Skeletal muscle satellite cell (primary cell): Measurements from ENCODE around the genes ADARB1, POFUT2, COL18A1 and SLC19A1.

DNA sequence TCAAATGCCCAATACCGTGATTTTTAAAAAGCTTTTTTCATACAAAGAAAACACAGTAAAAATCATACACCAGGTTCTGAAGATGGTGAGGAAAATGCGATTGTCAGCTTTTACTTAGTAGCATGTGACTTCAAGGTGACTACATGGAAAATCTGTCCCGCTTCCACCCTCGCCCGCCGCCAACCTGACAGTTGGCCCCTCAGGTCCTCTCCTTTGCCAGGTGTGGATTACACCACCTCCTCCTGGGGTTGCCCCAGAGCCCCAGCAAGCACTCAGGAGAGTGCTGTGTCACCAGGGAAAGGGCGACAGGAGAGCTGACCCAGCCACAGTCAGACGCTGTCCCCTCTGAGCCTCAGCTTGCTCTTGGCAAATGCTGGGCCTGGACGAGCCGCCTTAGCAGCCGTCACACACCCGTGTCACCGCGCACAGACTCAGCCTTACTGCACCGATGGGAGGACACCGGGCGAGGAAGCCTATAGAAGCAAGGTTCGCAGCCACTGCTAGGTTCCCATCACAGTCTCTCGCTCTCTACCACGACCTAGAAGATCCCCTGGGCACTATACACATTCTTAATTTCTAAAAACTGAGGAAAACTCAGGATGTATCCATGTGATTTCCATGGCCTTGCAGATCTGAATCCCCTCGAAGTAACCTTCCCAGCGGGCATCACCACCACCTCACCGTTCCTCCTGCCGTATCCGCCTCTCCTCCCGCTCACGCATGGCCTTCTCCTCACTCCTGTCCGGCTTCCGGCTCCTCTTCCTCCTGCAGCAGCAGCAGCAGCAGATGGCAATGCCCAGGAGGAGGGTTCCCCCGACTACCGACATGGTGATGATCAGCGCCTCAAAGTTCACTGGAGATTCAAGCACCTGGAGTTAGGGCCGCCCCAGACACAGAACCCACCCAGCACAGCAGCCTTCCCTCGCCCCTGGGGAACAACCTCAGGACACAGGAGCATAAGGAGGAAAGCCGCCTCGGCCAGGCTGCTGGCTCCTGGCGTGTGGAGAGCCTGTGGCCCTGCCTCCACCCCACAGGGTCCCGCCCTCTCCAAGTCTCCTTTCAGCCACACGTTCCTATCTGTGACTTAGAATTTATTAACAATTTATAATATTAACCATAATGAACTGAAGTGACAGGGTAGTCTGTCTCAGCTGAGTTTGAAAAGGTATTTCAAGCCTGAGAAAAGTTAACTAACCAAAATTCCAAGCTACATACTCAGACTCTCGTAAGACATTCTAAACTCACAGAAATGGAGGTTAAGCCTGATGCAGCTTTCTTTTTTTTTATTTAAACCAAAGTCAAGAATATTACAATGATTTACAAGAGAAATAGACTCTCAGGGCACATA lies 17.5 kb downstream of the PTTG1IP start:
- CAGE, long polyA plus RNA: no peak

- CAGE, long polyA plus RNA: no peak
Observed at GRCh38 chr21:44871868-44872450, 1.5 kb downstream of the PTTG1IP start.

DNA sequence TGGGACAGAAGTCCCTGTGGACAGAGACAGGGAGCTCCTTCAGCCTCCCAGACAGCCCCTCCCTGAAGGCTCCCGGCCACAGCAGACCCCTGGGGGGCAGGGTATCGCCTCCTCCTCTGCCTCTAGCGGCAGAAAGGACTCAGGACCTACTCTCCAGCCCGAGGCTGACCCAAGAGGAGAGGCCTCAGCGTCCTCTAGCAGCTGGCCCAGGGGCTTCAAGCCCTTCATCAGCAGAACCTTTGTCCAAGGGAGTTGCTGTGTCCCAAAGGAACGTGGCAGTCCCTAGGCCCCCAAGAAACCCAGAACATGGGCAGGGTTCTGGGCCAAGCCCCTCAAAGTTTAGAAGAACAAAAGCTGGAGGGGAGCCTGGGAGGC lies 13.5 kb downstream of the ITGB2 start:
- CAGE, long polyA plus RNA: no peak

DNA sequence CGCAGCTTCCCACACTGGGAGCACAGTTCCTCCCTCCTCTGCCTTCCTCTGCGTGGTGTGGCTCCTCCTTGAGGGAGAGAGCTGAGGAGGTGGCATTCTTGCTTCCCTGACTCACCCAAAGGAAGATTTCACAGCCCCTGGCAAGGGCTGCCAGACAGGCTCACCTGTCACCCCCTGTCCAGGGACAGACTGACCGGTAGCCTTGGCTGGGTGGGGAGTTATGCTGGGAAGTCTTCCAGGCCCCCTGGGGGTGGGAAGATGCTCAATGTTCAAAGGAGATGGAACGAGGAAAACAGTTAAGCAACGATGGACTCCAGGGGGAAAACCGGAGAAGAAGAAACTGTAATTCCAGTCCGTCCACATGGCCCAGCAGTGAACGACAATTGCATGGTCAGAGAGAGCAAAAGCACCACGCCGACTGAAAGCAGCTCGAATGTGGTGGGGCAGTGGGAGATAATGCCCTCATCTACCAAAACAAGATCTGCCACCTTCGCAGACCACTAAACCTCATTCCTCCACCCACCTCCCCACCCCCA lies 7.4 kb upstream of the ITGB2 start:
- CAGE, long polyA plus RNA: no peak

- CAGE, long polyA plus RNA: no peak
Observed at GRCh38 chr21:44989444-44989981, 49.7 kb downstream of the SLX9 start.

- CAGE, long polyA plus RNA: no peak
Observed at GRCh38 chr21:44994551-44995168, 54.8 kb downstream of the SLX9 start.

DNA sequence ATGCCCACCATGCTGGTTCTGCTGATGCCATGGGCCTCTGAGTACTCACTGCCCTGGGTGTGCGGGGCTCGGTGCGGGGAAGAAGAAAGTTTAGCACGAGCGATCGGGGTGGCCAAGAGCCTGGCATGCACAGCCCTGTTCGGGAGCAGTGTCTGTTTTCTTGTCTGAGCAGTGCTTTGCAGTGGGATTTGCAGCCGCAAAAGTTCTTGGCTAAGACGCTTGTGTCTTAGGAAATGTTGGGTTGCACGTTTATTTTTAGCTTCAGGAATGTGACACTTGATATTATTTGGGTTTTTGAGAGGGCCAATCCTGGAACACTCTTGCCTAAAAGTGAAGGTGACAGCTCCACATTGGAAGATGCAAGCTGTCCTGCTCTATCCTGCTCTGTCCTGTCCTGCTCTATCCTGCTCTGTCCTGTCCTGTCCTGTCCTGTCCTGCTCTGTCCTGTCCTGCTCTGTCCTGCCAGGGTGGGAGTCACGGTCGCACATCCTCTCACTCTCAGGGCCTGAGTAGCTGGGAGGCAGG lies 40.2 kb upstream of the ADARB1 start:
- CAGE, long polyA plus RNA: no peak

DNA sequence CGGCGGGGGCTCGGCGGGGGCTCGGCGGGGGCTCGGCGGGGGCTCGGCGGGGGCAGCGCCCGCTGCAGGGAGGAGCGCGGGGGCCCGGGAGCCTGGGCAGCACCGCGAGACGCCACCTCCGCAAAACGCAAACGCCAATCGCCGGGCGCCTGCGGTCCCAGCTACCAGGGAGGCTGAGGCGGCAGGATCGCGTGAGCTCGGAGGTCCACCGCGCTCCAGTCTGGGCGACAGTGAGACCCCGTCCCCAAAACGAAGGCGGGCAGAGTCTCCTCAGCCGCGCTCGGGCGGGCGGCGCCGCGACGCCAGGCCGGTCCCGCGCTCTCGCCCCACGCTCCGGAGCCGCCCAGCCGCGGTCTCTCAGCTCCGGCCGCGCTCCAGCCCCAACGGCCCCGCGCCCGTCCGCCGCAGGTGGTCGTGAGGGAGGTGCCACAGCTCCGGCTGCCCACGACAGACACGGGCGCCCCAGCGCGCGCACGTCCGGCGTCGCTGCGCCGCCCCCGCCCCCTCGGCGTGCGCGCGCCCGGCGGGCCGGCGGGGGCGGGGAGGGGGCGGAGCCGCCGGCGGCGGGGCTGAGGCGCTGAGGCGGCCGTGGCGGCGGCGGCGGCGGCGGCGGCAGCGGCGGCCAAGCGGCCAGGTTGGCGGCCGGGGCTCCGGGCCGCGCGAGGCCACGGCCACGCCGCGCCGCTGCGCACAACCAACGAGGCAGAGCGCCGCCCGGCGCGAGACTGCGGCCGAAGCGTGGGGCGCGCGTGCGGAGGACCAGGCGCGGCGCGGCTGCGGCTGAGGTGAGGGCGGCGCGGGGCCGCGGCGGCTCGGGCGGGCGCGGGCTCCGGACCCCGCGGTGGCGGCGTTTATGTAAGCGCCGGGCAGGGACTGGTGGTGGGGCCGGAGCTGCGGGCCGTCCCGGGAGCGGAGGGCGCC lies at the start of gene ADARB1:
TSS of gene ADARB1 (plus strand) at position 572 of the 921 bp plus-strand sequence.
- CAGE, long polyA plus RNA: no peak

GRCh38 chr21:45276926-45277488 lies 10.7 kb downstream of the POFUT2 start:
- CAGE, long polyA plus RNA: no peak

GRCh38 chr21:45287592-45288219 lies at the start of gene POFUT2:
TSS of gene POFUT2 (minus strand) at chr21:45287895.
- CAGE, long polyA plus RNA: no peak

- CAGE, long polyA plus RNA: no peak
Observed at GRCh38 chr21:45309062-45309960, 21.6 kb upstream of the POFUT2 start.

- CAGE, long polyA plus RNA: no peak
Observed at GRCh38 chr21:45323478-45324188, 35.9 kb upstream of the POFUT2 start.

DNA sequence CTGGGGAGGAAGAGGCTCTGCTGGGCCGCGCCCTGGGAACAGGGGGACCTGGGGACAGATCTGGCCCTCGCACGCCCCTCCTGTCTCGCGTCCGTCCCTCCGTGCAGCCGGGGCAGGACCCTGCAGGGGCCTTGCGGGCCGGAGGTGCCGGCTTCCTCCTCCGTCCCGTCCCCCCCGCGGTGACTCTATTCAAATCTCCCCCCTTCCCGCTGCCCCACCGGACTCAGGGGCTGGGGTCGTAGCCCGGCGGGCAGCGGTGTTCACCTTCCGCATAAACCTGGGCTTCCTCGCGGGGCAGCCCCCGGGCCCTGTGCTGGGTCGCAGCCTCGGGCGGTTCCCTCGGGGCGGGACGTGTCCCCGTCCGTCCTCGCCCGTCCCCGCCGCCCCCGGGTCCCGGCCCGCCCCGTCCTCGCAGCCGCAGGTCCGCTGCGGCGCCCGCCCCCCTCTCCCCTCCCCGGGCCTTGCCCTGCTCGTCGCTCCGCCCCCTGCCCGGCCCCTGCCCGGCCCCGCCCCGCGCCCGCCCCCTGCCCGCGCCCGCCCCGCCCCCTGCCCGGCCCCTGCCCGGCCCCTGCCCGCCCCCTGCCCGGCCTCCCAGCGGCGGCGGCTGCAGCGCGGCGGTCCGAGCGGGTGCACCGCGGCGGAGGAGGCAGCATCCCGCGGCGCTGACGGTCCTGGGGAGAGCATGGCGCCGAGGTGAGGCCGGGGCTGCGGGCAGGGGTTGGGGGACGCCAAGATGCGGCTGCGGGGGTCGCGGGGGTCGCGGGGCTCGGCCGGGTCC lies at the start of gene COL18A1:
TSS of gene COL18A1 (plus strand) at position 617 of the 778 bp plus-strand sequence.
- CAGE, long polyA plus RNA: no peak

GRCh38 chr21:45405327-45405492 lies 245 bp downstream of the COL18A1 start:
- CAGE, long polyA plus RNA: no peak

- CAGE, long polyA plus RNA: no peak
Observed at GRCh38 chr21:45470841-45472120, 66.3 kb downstream of the COL18A1 start.

- CAGE, long polyA plus RNA: no peak
Observed at GRCh38 chr21:45490969-45491501, 51.2 kb downstream of the SLC19A1 start.

DNA sequence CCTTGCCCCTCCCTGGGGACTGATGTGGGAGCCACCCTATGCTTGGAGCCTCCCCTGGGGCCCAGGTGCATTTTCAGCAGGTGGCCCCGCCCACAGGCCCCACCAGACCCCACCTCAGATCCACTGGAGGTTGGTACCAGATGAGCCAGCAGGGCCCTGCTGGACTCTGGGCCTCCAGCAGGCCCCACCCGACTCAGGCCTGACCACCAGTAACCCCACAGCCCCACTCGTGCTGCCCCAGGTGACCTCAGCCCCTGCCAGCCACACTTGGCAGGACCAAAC lies 8.8 kb downstream of the SLC19A1 start:
- CAGE, long polyA plus RNA: no peak

DNA sequence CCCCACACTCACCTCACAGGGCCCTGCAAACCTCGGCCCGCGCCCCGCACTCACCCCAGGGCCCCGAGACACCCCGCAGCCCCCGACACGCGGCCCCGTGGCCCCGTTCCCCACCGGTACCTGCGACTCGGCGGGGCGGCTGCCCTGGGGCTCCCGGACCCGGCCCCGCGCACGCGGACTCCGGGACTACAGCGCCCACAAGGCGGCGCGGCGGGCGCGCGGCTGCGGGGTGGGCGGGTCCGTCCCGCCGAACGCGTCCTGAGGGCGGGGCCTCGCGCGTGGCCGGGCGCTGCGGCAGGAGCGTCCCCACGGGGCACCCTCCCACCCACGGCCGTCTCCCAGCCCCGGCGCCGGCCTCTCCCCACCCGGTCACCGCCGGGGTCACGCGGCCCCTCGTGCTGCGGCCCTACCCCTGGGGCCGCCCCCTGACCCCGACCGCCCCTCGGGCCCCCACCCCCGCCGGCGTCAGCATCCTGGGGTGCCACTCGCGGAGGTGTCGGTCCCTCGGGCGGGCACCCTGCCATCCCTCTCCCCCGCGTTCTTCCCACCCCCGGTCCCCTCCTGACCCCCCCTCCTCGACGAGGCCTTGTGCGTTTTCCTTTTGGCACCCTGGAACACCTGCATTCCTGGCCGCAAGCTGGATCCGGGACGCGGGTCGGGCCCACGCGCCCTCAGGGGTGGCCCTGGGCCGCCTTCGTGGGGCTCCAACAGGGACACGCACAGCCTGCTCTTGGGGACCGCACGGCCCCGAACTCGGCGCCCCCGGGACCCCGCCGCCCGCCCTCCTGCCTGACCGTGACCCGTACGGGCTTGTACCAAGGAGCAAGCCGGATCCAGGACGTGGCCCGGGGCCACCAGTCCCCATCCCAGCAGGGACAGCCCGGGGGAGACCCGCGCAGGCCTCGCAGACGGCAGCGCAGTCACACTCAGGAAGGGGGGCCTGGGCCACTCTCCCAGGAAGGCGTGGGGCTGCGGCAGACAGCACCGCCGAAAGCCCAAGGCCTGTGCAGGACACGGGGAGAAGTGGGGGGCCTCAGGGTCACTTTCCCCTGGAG lies at the start of gene SLC19A1:
TSS of gene SLC19A1 (minus strand) at position 193 of the 1,055 bp plus-strand sequence.
- CAGE, long polyA plus RNA: no peak

- CAGE, long polyA plus RNA: no peak
Observed at GRCh38 chr21:45554362-45554823, 12.2 kb upstream of the SLC19A1 start.

DNA sequence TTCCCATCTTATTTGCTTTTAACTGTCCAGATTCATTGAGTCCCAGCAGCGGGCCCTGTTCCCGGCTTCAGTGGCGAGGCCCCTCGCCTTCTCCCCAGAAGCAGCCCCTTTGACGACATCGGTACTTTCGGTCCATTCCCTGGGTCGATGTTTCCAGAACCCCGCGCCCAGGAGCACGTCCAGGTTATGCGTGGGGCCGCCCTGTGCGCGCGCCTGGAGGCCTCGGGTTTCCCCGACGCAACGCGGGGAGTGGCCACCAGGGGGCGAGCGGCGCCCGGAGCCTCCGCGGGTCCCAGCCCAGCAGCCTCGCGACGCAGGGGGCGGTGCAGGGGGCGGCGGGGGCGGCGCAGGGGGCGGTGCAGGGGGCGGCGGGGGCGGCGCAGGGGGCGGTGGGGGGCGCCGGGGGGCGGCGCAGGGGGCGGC lies 12.6 kb upstream of the SLC19A1 start:
- CAGE, long polyA plus RNA: no peak